Skeletal muscle tissue (tissue), 7 donors: ENCODE measurements around the genes EIF1AX, SMS and CBLL2.

DNA sequence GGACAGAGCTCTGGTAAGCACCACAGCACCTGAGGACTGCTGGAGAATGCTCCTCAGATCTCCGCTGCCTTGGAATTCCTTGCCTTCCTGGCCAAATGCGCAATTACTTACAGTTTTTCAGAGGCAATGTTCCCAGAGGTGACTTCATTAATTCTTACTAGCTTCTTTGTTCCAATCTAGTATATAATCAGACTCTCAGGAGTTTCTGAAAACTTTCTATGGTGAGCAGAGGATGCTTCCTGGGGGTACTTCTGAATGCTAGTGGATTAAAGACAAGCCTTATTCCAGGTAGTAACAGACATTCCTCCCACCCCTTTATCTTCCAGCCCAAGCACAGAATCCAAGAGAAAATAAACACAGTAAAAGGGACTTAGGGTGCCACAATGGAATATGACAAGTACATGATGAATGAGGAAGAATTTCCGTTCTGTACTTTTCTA lies 37.3 kb upstream of the SH3KBP1 start:
- PRO-cap, 3 experiments: no peak in any of the 3 experiments
- RAMPAGE, long total RNA: no peak
- RRBS, 2 experiments: no CpG with 5 or more reads among the region's 3 CpGs

- PRO-cap, 3 experiments: no peak in any of the 3 experiments
- RAMPAGE, long total RNA: no peak
- RRBS, 2 experiments: 1 to 23% methylated on average over 9 to 12 of the region's 43 CpGs
These were observed 803 bp downstream of the BCLAF3 start for GRCh38 chrX:19989849-19990666.

DNA sequence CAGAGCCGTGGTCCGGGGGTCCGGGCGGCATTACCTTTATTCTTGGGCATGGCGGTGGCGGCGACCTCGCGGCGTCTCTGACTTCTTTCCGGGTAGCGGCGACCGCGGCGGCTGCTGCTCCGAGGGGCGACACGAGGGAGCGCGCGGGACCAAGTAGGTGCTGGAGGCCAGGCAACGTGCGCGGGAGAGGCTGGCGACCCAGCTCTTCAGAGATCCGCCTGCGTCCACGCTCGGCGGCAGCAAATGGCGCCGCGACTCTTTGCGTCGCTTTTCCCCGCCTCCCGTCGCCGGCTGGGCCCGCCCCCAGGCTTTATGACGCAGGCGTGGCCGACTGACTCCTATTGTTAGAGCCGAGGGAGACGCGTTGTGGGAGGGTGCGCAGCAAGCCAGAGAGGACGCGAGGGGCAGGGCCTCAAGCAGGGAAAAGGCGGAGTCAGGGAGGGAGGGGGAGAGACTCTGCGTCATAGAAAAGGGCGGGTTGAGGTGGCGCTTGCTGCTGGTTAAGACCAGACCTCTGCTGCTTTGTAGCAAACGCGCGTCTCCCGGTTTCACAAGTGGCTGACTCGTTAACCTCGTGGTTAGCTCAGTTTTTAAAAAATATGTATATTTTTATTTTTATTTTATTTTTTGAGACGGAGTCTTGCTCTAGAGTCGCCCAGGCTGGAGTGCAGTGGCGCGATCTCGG lies at the start of gene EIF1AX:
TSS of gene EIF1AX (minus strand) at position 248 of the 685 bp plus-strand sequence.
- PRO-cap, 3 experiments: peak in 3 of 3 experiments; most common plus-strand start position 530 of the sequence (in 2); most common minus-strand start position 244 of the sequence (in 2)
- RAMPAGE, long total RNA: start-site peak on the minus strand centred at position 232 of the sequence, 49 bp wide, 602 and 40 reads in 2 replicates
- RRBS, 2 experiments: 2 to 3% methylated on average over 9 of the region's 65 CpGs

DNA sequence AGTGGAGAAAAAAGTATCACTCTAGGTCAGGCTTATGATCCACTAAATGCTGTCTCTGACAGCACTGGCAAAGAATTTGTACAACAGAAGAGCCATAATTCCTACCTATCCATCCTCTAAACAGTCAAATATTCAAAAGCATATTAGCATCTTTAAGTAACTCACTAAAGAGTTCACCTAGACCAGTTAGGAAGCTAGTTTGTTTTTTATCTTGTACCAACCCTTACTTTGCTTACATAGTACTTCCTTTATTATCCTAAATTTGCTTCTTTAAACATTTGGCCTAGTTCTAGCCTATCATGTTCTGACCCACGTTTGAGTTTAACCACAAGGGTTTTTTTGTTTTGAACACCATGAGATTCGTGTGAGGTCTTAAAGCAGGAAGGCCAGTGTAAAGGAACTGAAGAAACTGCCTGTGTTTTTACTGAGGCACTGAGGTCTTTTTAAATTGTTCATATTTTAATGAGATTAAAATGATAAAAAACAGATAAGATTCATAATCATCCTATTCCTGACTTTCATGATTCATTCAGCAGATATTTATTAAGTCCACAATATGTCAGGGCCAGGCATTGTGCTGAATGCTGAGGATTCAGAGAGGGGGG lies 3.4 kb downstream of the RPS6KA3 start:
- PRO-cap, 3 experiments: no peak in any of the 3 experiments
- RAMPAGE, long total RNA: no peak
- RRBS, 2 experiments: no CpG with 5 or more reads among the region's 2 CpGs

DNA sequence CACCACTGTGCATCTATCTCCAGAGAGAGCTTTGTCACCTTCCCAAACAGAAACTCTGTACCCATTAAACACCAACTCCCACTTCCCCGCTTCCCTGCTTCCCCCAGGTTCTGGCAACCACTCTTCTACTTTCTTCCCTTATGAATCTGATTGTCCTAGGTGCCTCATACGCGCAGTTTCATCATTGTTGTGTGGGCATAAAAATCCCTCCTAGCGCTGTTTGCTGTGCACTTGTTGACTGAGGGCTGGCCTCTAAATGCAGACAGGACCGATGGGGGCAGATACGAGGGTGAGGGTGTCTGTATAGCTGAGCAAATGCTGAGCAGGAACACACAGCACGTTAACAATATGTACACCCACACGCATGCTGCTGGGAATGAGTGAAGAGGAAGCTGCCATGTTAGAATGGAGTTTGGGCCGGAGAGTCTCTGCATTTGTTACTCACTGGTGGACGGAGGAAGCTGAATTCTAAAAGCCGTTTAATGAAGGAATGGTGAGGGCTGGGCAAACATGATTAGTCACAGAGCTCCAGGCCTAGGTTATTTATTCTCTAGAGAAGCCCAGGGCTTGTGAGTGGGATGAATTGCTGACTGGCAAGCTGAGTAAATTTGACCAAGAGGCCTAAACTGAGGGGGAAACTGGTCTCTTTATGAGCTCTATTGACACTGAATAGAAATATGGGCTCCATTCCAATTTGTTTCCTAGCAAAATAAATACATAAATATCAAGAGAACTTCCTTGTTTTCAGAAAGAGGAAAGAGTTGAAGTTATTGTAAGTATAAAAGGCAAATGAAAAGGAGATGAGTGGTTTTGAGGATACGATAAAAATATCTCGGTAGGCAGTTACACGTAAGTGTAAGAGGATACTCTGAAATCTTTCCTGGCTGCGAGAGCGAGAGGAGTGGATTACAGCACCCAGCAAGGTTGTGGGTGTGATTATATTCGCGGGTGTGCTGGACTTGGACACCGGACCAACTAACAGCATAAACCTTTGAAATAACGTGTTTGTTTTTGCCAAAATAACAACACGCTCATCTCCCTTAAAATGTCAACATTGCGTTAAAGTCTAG lies 95.9 kb upstream of the RPS6KA3 start:
- PRO-cap, 3 experiments: no peak in any of the 3 experiments
- RAMPAGE, long total RNA: no peak
- RRBS, 2 experiments: no CpG with 5 or more reads among the region's 22 CpGs

DNA sequence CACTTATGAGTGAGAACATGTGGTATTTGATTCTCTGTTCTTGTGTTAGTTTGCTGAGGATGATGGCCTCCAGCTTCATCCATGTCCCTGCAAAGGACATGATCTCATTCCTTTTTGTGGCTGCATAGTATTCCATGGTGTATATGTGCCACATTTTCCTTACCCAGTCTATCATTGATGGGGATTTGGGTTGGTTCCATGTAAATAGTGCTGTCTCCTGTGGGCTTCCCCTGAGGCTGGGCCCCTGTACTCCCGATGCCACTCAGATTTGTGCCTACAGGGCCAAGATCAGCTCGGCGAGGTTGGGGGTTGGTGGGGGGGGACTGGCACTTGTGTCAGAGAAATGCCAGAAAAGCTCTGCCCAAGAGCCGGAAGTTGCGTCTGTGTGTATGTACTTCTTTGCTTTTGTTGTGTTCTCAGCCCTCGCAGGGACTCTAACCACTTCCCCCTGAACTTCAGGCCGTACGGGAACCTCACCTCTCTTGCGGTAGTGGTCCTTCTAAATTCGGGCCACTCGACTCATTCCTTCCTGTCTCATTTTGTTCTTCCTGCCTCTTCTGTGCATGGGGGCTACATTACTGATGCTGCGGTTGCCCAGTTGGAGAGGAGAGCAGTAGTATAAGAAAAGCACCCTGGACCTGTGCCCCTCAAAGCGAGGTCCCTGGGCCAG lies 146.1 kb upstream of the RPS6KA3 start:
- PRO-cap, 3 experiments: no peak in any of the 3 experiments
- RAMPAGE, long total RNA: no peak
- RRBS, 2 experiments: no CpG with 5 or more reads among the region's 13 CpGs

- PRO-cap, 3 experiments: no peak in any of the 3 experiments
- RAMPAGE, long total RNA: no peak
- RRBS, 2 experiments: no CpG with 5 or more reads among the region's 3 CpGs
These were observed 220.7 kb upstream of the CNKSR2 start for GRCh38 chrX:21153429-21154021.

- PRO-cap, 3 experiments: peak in 2 of 3 experiments; most common plus-strand start chrX:21757339 (in 2); most common minus-strand start chrX:21757207 (in 1)
- RAMPAGE, long total RNA: no peak
- RRBS, 2 experiments: no CpG with 5 or more reads among the region's 5 CpGs
These were observed 776 bp downstream of the SMPX start for GRCh38 chrX:21757022-21757658.

GRCh38 chrX:21905137-21905676 lies 35.3 kb upstream of the SMS start:
- PRO-cap, 3 experiments: no peak in any of the 3 experiments
- RAMPAGE, long total RNA: no peak
- RRBS, 2 experiments: no CpG with 5 or more reads among the region's 2 CpGs

DNA sequence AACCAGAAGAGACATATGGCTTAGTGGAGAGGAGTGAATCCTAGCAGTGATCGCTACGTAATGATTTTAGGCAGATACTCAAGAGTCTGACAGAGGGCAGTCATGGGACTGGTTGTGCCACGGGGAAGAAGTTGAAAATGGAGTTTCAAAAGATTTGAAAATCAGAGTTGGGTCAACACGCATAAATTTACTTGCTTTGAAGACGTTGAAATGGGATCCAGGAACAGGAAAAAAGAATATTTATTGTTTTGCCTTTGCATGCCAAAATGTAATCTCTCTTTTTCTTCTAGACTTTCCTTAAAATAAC lies 8.2 kb upstream of the SMS start:
- PRO-cap, 3 experiments: no peak in any of the 3 experiments
- RAMPAGE, long total RNA: no peak
- RRBS, 2 experiments: no CpG with 5 or more reads among the region's 5 CpGs

DNA sequence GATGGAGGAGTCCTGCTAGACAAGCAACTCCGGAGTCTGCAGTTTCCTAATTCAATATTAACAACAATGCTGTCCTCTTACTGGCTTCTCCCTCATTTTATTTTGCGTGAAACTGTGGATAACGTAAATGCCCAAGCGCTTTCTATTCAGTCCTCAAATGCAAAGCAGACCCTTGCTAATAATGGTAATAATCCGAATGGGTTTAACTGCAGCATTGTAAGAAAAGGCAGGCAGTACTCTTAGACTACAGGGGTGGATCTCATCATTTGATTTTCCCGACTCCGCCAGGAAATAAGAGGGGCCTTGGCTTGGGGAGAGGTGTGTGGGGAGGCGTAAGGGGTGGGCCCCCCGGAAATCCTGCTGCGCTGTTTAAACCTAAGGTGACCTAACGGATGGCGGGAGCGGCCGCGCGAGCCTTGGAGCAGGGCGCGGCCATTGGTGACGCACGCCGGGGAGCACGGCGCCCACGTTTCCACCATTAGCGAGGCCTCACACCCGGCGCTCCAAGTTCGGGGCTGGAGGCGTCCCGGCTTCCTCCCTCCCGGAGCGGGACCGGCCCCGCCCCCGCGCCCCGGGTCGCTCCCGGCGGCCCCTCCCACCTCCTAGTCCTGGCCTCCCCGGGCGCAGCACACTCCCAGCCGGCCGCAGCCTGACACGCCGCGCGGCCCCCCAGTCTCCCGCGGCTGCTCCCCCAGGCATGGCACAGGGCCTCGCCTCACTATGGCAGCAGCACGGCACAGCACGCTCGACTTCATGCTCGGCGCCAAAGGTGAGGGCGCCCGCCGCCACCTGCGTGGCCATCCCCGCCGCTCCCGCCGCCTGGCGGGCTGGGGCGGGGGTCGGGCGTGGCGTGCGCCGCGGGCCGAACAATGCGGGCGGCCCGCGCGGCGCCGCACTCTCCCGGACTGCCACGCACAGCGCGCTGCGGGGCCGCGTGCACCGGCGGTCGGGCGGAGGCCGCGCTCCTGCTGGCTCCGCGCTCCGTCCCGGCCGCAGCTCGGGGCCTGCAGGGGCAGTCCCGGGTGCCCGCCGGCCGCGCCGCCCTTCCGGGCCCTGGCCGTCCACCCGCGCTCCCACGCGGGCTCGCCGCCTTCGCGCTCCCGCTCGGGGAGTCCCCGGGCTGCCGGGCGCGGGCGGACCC lies at the start of gene SMS:
TSS of gene SMS (plus strand) at position 605 of the 1,141 bp plus-strand sequence.
- PRO-cap, 3 experiments: peak in 3 of 3 experiments; most common plus-strand start position 631 of the sequence (in 3); most common minus-strand start position 505 of the sequence (in 3)
- RAMPAGE, long total RNA: start-site peak on the plus strand centred at position 644 of the sequence, 73 bp wide, 1,690 and 187 reads in 2 replicates
- RRBS, 2 experiments: 2 to 22% methylated on average over 46 of the region's 122 CpGs

DNA sequence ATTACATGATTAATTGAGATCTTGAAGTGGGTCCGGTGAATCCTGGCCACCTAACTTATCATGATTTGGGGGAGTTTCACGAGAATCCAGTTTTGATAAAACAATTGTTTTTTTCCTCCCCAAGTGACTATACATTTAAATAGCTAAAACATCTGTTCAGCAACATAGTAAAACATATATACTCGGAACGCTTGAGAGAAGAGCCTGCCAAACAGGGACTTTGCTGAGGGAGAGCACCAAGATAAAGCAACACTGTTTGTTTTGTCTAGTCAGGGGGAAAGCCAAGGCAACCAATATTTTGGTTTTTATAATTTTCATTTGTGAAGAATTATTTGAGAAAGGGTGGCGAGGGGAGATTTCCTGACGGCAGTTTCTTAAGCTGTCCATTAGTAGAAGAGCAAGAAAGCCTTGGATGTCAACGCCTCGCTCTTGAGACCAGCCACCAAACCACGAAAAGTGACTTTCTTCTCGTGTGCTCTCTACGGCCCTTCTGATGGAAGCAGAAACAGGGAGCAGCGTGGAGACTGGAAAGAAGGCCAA lies 458 bp downstream of the PHEX start:
- PRO-cap, 3 experiments: no peak in any of the 3 experiments
- RAMPAGE, long total RNA: no peak
- RRBS, 2 experiments: no CpG with 5 or more reads among the region's 12 CpGs

GRCh38 chrX:22272714-22273134 lies at the start of gene CBLL2:
TSS of gene CBLL2 (plus strand) at chrX:22272913.
- PRO-cap, 3 experiments: no peak in any of the 3 experiments
- RAMPAGE, long total RNA: no peak
- RRBS, 2 experiments: no CpG with 5 or more reads among the region's 14 CpGs

DNA sequence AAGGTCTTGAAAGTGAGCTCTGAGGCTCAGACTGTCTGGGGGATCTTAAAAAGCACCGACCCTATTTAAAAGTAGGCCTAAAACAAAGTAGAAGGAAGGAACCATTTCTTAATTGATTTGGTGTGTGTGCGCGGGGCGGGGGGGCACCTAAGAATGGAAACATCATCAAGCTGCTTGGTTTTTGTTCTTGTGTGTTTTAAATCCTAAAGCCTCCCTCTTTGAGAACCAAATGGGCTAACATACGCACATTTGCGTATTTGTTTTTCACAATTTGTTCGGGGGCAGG lies 80.8 kb downstream of the CBLL2 start:
- PRO-cap, 3 experiments: no peak in any of the 3 experiments
- RAMPAGE, long total RNA: no peak
- RRBS, 2 experiments: no CpG with 5 or more reads among the region's 7 CpGs

- PRO-cap, 3 experiments: no peak in any of the 3 experiments
- RAMPAGE, long total RNA: no peak
- RRBS, 2 experiments: no CpG with 5 or more reads among the region's 11 CpGs
These were observed 1.4 kb downstream of the PTCHD1 start for GRCh38 chrX:23335875-23336529.

DNA sequence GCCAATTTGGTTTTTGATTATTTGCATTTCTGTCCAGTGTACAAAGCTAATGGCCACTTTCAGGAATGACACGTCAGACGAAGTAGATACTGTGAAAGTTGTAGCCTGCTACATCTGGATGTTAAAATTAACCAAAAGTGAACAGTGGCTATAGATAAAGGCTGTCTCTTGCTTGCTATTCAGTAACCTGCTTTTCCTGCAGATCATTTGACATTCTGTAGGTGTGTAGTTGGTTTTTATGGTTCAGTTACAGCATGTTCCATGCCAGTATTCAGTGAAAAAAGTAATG lies 1.1 kb downstream of the PRDX4 start:
- PRO-cap, 3 experiments: no peak in any of the 3 experiments
- RAMPAGE, long total RNA: no peak
- RRBS, 2 experiments: no CpG with 5 or more reads among the region's 2 CpGs

GRCh38 chrX:23811006-23811599 lies 28.1 kb downstream of the SAT1 start:
- PRO-cap, 3 experiments: no peak in any of the 3 experiments
- RAMPAGE, long total RNA: no peak
- RRBS, 2 experiments: no CpG with 5 or more reads among the region's 11 CpGs

GRCh38 chrX:23845568-23845890 lies 62.2 kb downstream of the APOO start:
- PRO-cap, 3 experiments: no peak in any of the 3 experiments
- RAMPAGE, long total RNA: no peak
- RRBS, 2 experiments: no CpG with 5 or more reads among the region's 1 CpG

GRCh38 chrX:23883439-23883916 lies 24.3 kb downstream of the APOO start:
- PRO-cap, 3 experiments: no peak in any of the 3 experiments
- RAMPAGE, long total RNA: no peak
- RRBS, 2 experiments: no CpG with 5 or more reads among the region's 8 CpGs

GRCh38 chrX:23936046-23936502 lies 28.3 kb downstream of the CXorf58 start:
- PRO-cap, 3 experiments: no peak in any of the 3 experiments
- RAMPAGE, long total RNA: no peak
- RRBS, 2 experiments: no CpG with 5 or more reads among the region's 5 CpGs